Kidney (tissue), 2 donors: ENCODE measurements around the genes HSD17B13 and MEPE.

GRCh38 chr4:87122182-87122655, 98.2 kb downstream of the KLHL8 start:
- PRO-cap: no peak
- RRBS: no CpG with 5 or more reads among the region's 6 CpGs

GRCh38 chr4:87134098-87134730, 86.2 kb downstream of the KLHL8 start:
- PRO-cap: no peak
- RRBS: no CpG with 5 or more reads among the region's 7 CpGs

- PRO-cap: no peak
- RRBS: no CpG with 5 or more reads among the region's 9 CpGs
These were observed 75.8 kb downstream of the KLHL8 start for GRCh38 chr4:87144357-87145374.

DNA sequence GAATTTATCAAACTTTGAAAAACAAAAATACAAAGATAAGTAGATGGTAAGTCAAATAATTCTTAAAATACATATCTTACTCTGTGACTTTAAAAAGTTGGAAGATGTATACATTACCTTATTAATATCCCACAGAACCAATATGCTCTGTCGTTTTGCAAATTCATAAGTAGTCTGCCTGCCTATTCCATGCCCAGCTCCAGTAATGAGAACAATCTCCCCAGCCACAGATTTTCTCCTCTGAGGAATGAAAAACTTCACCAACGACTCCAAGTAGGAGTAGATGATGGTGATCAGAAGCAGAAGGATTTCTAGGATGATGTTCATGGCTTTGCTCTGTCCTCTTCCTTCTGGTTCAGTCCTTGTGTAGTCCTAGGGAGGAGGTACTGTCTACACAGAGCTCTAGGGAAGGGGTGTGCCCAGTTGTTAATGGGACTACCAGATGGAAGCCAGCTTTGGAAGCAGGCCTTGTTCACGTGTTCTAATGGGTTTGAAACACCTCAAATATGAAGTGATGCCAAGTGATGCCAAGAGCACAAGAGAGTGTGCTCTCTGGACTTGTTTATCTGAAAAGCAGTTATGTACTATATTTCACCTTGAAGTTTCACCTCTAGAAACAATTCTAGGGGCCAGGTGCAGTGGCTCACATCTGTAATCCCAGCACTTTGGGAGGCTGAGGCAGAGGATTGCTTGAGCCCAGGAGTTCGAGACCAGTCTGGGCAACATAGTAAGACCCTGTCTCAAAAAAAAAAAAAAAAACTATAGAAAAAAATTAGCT, at the start of gene HSD17B13:
Gene HSD17B13 (minus strand): TSS at position 368 of the 778 bp plus-strand sequence.
- PRO-cap: no peak
- RRBS: no CpG with 5 or more reads among the region's 4 CpGs

DNA sequence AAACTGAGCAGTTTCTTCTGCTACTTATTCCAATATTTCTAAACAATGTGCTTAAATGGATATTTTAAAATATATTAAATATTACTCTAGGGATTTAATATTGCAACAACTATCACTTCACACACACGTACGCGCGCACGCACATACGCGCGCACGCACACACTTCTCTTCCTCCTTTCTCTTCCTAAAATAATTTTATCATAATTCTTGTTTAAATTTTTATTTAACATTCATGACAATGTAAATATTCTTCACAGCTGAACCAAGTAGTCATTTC, 28.6 kb downstream of the SPARCL1 start:
- PRO-cap: unidirectional peak, minus-strand start at position 179 of the sequence
- RRBS: no CpG with 5 or more reads among the region's 9 CpGs

DNA sequence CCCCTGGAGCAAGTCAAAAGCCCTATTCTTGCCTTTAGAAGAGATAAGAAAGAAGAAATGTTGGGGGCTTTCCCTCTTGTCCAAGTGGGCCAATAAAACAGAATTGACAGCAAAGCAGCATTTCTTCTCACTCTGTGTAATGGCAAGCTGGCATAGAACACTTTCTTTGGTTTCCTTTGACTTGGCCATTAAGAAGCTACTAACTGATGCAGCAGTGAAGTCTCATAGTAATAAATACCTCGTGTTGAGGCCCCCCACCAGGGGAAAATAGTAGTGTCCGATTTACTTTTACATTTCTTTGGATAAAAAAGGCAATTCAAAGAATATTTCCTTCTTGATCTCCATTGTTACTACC, 3.2 kb downstream of the SPARCL1 start:
- PRO-cap: no peak
- RRBS: no CpG with 5 or more reads among the region's 2 CpGs

- PRO-cap: no peak
- RRBS: no CpG with 5 or more reads among the region's 9 CpGs
These were observed 29.7 kb downstream of the DMP1 start for GRCh38 chr4:87679662-87680255.

- PRO-cap: no peak
- RRBS: no CpG with 5 or more reads among the region's 6 CpGs
These were observed 66.3 kb downstream of the DMP1 start for GRCh38 chr4:87716221-87716932.

DNA sequence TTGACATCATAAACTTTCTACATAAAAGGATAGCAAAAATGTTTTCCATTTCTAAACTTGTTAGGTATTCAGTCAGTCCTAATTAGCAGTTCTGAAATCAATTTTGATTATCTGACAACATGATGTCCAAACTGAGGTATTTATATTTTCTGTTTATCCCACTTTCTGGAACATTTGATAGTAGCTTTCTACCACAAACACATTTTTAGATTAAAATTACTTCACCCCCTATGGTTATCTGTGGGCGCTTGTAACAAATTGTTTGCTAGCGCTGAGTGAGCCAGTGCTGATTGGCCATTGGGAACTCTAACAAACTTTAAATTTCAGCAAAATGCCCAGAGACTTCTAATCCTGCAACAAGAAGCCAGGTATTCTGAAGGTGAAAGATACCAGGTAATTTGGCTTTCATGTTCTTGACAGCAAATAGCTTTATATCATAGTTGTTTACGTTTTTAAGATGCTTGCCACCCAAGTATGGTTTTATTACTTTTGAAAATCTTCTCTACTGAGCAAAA, at the start of gene MEPE:
Gene MEPE (plus strand): TSS at position 348 of the 515 bp plus-strand sequence.
- PRO-cap: no peak
- RRBS: no CpG with 5 or more reads among the region's 3 CpGs

GRCh38 chr4:87911216-87911822, 64.2 kb upstream of the SPP1 start:
- PRO-cap: no peak
- RRBS: no CpG with 5 or more reads among the region's 4 CpGs

- PRO-cap: no peak
- RRBS: no CpG with 5 or more reads among the region's 10 CpGs
These were observed 30.7 kb downstream of the PKD2 start for GRCh38 chr4:88038049-88038566.

DNA sequence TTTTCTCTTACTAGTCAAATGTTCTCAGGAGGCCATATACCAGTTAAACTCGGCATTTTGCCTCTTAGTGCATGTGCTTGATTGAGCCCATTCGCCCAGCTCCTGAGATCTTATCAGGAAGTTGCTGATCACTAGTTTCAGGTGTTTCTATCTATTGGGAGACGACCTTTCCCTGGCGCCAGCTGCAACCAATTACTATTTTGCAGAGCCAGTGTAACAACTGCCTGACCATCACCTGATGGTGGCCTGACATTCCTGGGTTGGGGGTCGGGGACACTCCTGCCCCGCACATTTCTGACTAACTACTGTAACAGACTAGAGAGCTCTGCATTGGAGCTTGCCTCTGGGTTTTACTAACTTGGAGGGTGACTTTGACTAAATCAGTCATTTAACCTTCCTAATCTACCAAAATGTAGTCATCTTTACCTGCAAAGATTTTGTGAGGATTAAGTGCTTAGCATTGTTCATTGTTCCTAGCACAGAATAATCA, 37.5 kb upstream of the ABCG2 start:
- PRO-cap: no peak
- RRBS: no CpG with 5 or more reads among the region's 6 CpGs

DNA sequence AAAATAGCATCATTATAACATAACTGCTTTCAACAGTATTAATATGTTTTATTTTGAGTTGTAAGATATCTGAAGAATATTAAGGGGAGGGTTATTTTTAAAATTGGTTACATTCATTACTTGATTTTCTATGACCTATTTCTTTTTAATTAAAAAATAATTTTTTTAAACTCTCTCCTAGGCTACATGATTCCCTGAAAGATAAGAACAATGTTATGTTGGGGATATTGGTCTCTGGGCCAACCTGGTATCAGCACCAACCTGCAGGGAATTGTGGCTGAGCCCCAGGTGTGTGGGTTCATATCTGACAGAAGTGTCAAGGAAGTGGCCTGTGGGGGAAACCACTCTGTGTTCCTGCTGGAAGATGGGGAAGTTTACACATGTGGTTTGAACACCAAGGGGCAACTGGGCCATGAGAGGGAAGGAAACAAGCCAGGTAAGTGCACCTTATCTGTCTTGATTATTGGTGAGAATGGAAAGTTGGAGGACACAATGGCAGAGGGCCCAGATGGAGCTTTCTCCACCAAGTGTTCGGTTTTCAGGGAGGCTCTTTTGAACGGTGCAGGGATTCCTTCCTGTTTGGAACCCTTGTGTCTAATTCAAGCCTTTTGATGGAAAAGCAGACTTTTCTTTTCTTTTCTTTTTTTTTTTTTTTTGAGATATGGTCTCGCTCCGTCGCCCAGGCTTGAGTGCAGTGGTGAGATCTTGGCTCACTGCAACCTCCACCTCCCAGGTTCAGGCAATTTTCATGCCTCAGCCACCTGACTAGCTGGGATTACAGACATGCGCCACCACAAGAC, 13.5 kb downstream of the HERC3 start:
- PRO-cap: no peak
- RRBS: no CpG with 5 or more reads among the region's 6 CpGs

GRCh38 chr4:88635713-88636473, 43.6 kb downstream of the HERC3 start:
- PRO-cap: no peak
- RRBS: no CpG with 5 or more reads among the region's 4 CpGs

DNA sequence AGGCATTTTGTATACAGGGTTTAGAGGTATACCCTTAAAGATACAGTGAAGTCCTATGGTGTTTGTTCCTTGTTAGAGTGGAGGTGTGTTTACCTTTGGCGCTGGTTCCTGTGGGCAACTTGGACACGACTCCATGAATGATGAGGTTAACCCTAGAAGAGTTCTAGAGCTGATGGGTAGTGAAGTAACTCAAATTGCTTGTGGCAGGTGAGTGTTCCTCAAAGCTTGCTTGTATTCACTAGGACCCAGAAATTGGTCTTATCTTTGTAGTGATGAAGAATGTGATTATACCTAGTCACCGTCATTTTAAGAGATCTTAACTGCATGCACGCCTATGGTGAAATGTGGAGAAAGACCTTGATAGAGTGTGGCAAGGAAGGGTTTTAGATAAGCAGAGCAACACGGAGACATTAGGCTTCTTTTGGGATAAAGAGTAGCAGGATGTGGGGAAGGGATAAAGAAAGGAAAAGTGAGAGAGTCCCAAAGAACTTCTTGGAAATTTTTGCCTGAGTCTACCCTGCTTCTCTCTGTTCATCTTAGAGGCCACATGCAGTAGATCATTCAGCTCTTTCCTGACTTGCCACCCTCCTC, 42.4 kb downstream of the NAP1L5 start:
- PRO-cap: no peak
- RRBS: no CpG with 5 or more reads among the region's 5 CpGs

GRCh38 chr4:88686777-88687481, 10.7 kb downstream of the NAP1L5 start:
- PRO-cap: no peak
- RRBS: no CpG with 5 or more reads among the region's 4 CpGs

GRCh38 chr4:88727542-88728289, 30.1 kb upstream of the NAP1L5 start:
- PRO-cap: no peak
- RRBS: no CpG with 5 or more reads among the region's 12 CpGs

- PRO-cap: no peak
- RRBS: no CpG with 5 or more reads among the region's 3 CpGs
These were observed 114.6 kb upstream of the NAP1L5 start for GRCh38 chr4:88811994-88812923.

- PRO-cap: no peak
- RRBS: no CpG with 5 or more reads among the region's 4 CpGs
These were observed 118.8 kb upstream of the NAP1L5 start for GRCh38 chr4:88816458-88816894.

DNA sequence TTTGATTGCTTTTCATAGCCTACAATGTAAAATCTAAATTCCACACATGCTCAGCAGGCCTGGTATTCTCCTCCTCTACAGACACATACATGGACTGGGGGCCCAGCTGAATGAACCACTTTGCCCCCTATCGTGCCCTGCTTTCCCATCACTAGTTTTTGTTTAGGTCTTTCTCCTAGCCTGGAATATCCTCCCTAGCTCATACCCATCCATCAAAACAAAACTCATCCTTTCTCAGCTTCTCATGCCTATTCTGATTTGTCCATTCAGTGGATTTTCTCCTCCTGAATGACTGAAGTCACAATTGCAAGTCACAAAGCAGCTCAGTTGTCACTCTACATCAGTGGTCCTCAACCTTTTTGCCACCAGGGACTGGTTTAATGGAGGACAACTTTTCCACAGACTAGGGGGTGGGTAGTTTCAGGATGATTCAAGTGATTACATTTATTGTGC, 137.5 kb upstream of the NAP1L5 start:
- PRO-cap: no peak
- RRBS: no CpG with 5 or more reads among the region's 1 CpG